Uterus (tissue), 7 donors: ENCODE measurements around the gene BOK.

GRCh38 chr2:241558295-241559276 is at the start of gene BOK:
BOK (plus strand) TSS chr2:241558745.
- PRO-cap, 4 experiments = peak in 4 of 4 experiments; most common plus-strand start chr2:241558745 (in 4); most common minus-strand start chr2:241558652 (in 3)
- RAMPAGE, long total RNA, 2 experiments = no peak in any of the 2 experiments
- RRBS = 3% methylated on average over 53 of the region's 102 CpGs

- PRO-cap, 4 experiments = no peak in any of the 4 experiments
- RAMPAGE, long total RNA, 2 experiments = no peak in any of the 2 experiments
- RRBS = no CpG with 5 or more reads among the region's 18 CpGs
Observed at GRCh38 chr2:241584438-241585044, 26.0 kb downstream of the BOK start.

DNA sequence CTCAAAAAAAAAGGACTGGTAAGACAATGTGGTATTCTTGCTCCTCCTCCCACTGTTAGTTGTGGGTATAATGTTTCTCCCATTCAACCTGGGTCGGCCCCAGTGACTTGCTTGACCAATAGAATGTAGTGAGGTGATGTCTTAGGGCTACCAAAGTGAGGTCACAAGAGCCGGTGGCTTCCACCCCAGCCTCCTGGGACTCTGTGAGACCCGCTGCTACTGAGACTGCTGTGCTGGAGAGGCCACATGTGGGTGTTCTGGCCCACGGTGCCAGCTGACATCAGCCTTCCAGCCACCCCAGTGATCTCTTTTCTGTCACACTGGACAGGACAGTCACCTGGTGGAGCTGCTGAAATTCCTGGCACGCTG is 6.8 kb upstream of the ING5 start:
- PRO-cap, 4 experiments = no peak in any of the 4 experiments
- RAMPAGE, long total RNA, 2 experiments = no peak in any of the 2 experiments
- RRBS = no CpG with 5 or more reads among the region's 5 CpGs

DNA sequence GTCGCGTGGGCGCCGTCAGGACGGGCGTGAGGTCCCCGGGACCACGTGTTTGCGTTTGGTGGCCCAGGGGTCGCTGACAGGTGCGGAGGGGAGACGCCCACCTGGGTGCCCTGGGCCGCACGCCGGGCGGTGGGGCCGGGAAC is 298 bp upstream of the ING5 start:
- PRO-cap, 4 experiments = no peak in any of the 4 experiments
- RAMPAGE, long total RNA, 2 experiments = no peak in any of the 2 experiments
- RRBS = 2% methylated on average over 14 of the region's 17 CpGs

- PRO-cap, 4 experiments = peak in 4 of 4 experiments; most common minus-strand start chr2:241734441 (in 2)
- RAMPAGE, long total RNA, 2 experiments = no peak in any of the 2 experiments
- RRBS = 1% methylated on average over 10 of the region's 19 CpGs
Observed at GRCh38 chr2:241734372-241734535, 176 bp upstream of the D2HGDH start.

DNA sequence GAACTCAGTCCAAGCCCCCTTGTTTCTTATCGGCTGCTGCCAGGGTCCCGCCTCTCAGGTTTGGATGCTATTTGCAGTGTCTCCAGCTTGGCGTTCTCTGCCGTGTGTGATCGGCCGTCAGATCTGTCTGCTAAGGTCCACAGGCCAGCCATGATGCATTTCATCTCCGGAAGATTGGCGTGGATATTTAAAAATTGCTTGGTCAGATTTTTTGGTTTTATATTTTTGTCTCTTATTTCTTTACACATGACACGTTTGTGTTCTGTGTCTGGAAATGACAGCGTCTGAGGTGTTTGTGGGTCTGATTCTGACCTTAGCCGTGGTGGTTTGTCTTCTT is 14.1 kb upstream of the GAL3ST2 start:
- PRO-cap, 4 experiments = no peak in any of the 4 experiments
- RAMPAGE, long total RNA, 2 experiments = no peak in any of the 2 experiments
- RRBS = no CpG with 5 or more reads among the region's 11 CpGs

DNA sequence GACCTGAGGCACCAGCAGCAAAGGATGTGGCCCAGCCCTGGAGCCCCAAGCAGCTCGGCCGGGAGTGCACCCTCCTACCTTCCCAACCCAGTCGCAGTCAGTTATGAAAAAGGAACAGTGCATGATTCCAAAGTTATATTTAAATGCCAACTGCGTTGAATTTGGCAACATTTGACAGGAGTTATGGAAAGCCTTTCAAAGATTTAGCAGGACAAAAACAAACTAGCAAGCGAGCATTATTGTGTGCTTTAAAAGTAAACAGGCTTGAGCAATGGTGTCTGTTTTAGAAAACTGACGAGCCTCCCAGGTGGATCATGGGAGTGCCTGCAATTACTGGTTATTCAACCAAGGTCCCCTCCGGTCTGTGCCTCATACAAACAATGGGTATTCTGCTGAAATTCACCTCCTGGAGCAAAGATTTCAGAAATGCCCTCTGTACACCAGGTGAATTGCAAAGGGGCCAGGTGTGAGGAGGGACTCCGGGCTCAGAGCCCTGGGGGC is 8.4 kb downstream of the FAM240C start:
- PRO-cap, 4 experiments = peak in 1 of 4 experiments; most common plus-strand start position 372 of the sequence (in 1); most common minus-strand start position 111 of the sequence (in 1)
- RAMPAGE, long total RNA, 2 experiments = no peak in any of the 2 experiments
- RRBS = 19% methylated on average over 2 of the region's 8 CpGs

- PRO-cap, 4 experiments = no peak in any of the 4 experiments
- RAMPAGE, long total RNA, 2 experiments = no peak in any of the 2 experiments
- RRBS = no CpG with 5 or more reads among the region's 11 CpGs
Observed at GRCh38 chr2:241969049-241969631, 68.9 kb upstream of the FAM240C start.

DNA sequence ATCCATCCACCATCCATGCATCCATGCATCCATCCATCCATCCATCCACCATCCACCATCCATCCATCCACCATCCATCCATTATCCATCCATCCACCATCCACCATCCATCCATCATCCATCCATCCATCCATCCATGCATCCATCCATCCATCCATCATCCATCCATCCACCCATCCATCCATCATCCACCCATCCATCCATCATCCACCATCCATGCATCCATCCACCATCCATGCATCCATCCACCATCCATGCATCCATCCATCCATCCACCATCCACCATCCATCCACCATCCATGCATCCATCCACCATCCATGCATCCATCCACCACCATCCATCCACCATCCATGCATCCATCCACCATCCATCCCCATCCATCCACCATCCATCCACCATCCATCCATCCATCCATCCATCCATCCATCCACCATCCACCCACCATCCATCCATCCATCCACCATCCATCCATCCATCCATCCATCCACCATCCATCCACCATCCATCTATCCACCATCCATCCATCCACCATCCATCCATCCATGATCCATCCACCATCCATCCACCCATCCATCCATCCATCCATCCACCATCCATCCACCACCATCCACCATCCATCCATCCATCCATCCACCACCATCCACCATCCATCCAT is 89.8 kb upstream of the FAM240C start:
- PRO-cap, 4 experiments = no peak in any of the 4 experiments
- RAMPAGE, long total RNA, 2 experiments = no peak in any of the 2 experiments